Islet of Langerhans (tissue), 1 donor: Measurements from ENCODE around the gene SCMH1.

- RRBS, result no CpG with 5 or more reads among the region's 10 CpGs
These were observed 680 bp downstream of the ZFP69B start for GRCh38 chr1:40450870-40451441.

DNA sequence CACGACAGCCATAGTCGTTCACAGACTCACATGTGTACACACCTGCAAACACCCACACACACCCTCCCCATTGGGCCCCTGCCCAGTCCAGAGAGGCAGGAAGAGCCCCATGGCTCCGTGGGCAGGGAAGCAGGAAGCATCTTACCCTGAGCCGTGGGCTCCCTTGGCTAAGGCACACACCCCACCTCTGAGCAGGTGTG lies 16.2 kb downstream of the RIMS3 start:
- RRBS, result no CpG with 5 or more reads among the region's 4 CpGs

DNA sequence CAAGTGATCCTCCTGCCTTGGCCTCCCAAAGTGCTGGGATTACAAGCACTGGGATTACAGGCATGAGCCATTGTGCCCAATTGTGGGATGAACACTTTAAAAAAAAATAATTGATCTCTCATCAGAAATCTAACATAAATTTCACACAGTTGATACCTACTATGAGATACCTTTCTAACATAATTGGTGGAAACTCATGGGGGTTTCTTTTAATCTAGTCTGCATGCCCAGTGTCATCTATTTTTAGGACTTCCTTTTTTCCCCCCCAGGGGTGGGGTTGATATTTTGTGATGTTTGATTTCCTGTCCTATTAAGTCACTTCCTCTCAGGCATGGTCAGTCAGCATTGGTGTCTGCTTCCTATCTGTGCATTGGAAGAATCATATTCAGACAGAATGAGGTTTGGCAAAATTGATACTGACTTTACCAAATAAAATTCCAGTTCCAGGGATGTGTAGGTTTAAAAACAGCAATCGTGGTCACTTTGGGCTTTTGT lies 21.5 kb downstream of the NFYC start:
- RRBS, result no CpG with 5 or more reads among the region's 1 CpG

GRCh38 chr1:40901838-40902568 lies 39.8 kb upstream of the CITED4 start:
- RRBS, result no CpG with 5 or more reads among the region's 10 CpGs

- RRBS, result no CpG with 5 or more reads among the region's 5 CpGs
These were observed 52.8 kb upstream of the CITED4 start for GRCh38 chr1:40914946-40915418.

DNA sequence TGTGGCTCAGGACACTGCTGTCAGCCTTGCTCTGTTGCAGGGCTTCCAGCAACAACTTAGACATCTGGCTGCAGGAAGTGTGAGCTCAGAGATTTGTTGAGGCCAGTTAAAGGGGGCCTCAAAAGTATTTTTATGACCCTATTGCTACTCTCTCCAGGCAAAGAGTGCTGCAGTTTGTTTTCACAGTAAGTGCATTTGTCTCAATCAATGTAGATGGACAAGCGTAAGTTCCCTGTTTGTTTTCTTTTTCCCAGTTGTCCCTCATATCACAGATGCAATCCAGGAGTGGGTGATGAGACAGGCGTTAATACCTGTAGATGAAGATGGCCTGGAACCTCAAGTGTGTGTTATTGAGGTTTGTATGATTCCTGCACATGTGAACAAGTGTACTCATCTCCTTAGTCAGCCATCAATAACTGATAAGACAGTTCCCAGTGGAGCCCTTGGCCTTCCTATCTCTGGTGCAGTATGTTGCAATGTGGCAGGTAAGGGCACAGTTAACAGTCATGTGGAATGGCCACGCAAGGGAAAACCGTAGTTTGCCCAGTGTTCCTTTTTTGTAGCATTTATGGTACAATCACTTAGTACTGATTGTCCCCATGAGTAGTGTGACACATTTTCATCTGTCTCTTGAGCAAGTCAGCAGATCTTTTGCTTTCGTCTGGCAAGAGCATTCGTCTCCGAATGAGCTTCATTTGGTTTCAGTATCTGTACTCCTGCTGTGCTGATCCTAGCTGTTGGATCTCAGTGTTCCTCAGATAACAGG lies 7.8 kb downstream of the CTPS1 start:
- RRBS, result no CpG with 5 or more reads among the region's 7 CpGs

DNA sequence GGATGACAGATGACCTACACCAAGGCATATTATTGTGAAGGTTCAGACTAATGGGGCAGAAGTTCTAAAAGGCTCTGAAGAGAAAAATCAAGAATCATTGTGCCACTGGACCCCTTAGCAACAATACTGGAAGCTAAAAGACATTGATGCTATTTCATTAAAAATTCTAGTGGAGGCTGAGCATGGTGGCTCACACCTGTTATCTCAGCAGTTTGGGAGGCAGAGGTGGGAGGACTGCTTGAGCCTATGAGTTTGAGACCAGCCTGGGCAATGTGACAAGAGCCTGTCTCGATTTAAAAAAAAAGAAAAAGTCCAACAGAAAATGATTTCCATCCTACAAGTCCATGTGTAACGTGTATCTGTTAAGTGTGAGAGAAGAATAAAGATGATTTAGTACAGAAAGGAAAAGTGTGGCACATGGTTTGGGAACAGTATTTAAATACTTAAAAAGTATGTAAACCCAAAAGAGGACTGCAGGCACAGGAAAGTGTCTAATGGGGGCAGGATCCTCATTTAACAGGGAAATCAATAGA lies 10.9 kb downstream of the CTPS1 start:
- RRBS, result no CpG with 5 or more reads among the region's 2 CpGs

- RRBS, result no CpG with 5 or more reads among the region's 7 CpGs
These were observed 19.5 kb downstream of the SLFNL1 start for GRCh38 chr1:41001921-41002522.

DNA sequence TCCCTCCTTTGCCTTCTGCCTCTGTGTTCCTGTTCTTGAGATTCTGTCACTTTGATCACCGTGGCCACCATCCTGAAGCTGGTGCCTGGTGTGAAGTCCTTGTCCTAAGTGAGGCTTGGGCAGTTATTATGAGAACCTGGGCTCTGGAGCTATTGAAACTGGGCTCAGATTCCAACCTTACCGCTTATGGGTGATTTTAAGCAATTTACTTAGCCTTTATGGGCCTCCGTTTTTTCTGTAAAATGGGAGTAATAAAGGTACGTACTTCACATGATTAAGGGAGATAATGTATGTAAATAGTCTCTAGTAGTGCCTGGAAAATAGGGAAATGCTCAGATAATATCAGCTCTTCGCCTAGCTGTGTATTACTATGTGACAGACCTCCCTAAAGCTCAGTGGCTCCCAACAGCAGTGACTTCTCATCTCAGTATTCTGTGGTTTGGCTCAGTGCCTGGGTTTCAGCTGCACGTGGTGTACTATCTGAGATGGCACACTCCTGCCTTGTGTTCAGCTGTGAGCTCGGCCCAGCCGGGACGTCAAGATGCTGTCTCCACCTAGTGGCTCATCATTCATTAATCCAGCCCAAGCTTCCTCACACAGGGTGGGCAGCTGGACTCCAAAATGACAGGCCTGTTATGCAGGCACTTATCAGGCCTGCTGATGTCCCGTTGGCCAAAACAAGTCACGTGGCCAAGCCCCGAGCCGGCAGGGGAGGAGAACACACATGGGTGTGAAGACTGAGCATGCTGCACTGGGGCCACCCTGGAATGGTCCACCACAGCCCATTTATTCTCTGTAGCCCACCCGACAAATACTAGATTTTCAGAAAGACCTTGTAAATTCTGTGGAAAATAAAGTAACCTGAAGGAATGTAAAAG lies 17.9 kb downstream of the SLFNL1 start:
- RRBS, result no CpG with 5 or more reads among the region's 14 CpGs

GRCh38 chr1:41046354-41047076 lies 25.0 kb upstream of the SLFNL1 start:
- RRBS, result no CpG with 5 or more reads among the region's 10 CpGs

GRCh38 chr1:41128791-41129290 lies 107.3 kb upstream of the SLFNL1 start:
- RRBS, result no CpG with 5 or more reads among the region's 2 CpGs

GRCh38 chr1:41149439-41149890 lies 92.6 kb downstream of the SCMH1 start:
- RRBS, result no CpG with 5 or more reads among the region's 2 CpGs

- RRBS, result no CpG with 5 or more reads among the region's 1 CpG
These were observed 28.5 kb downstream of the SCMH1 start for GRCh38 chr1:41213547-41213966.

- RRBS, result 8% methylated on average over 11 of the region's 104 CpGs
These were observed at the start of gene SCMH1 for GRCh38 chr1:41241958-41242909. TSS of gene SCMH1 (minus strand) at chr1:41242306.

- RRBS, result no CpG with 5 or more reads among the region's 2 CpGs
These were observed 77.0 kb upstream of the SCMH1 start for GRCh38 chr1:41319005-41319700.

DNA sequence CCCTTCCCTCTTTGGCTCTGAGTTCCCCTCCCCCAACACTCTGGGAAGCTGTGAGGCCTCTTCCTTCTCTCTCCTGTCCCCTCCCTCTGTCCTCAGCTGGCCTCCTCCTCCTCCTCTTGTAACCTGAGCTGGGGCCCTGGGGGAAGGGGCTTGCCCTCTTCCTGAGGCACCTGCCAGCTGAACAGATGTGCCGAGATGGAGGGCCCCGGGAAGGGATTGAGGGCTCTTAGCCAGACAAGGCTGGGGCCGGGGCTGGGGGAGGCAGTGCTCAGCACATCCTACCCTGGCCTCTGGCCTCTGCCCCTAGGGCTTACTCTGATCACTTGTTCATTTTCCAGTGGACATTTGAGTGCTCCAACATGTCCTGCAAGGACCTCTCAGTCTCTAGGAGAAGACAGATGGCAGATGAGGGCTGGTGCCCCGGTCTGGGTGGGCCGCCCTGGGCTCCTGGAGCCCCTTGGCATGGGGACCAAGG lies 112.6 kb downstream of the EDN2 start:
- RRBS, result 26% methylated on average over 1 of the region's 5 CpGs

- RRBS, result no CpG with 5 or more reads among the region's 8 CpGs
These were observed 53.3 kb upstream of the EDN2 start for GRCh38 chr1:41537826-41538219.

DNA sequence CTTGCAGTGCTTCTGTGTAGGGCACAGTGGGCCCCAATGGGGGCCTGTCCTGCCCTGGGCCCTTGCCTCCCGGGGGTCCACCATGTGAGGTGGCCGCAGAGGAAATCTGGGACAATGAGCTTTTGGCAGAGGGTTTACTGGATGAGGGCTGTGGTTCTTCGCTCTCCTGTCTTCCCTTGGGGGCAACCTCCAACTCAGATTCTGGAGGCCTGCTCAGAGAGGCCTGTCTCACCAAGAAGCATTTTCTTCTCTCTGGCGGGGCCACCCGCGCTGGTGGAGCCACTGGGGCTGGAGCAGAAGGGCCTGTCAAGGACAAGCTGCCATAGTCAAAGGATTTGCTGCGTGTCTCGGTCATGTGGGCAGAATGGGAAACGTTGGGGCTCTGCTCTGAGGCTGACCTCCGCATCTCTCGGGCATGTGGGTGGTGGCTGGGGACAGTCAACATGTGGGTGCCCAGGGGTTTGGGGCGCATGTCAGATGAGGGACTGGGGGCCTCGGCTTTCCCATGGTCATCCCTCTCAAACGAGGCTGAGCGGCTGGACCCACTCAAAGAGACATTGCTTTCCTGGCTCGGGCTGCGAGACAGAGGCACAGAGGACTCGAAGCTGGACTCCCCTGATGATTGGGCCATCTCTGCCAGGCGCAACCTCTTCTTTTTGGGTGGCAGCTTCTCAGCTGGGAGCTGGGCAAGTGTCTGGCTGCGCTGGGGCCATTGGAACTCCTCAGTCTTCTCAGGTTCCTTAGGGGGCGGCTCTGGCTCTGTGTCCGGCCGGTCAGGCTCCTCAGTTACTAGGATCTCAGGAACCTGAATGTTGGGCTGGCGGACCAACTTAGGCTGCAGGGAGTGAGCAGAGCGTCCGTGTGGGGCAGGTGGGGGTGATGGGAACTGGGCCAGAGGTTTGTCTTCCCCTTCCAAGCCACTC lies 97.2 kb upstream of the EDN2 start:
- RRBS, result no CpG with 5 or more reads among the region's 26 CpGs

- RRBS, result no CpG with 5 or more reads among the region's 6 CpGs
These were observed 209.5 kb downstream of the HIVEP3 start for GRCh38 chr1:41709171-41709748.